ENCODE measurements around the genes OR1R1P, ITGAE and C17orf107.

DNA sequence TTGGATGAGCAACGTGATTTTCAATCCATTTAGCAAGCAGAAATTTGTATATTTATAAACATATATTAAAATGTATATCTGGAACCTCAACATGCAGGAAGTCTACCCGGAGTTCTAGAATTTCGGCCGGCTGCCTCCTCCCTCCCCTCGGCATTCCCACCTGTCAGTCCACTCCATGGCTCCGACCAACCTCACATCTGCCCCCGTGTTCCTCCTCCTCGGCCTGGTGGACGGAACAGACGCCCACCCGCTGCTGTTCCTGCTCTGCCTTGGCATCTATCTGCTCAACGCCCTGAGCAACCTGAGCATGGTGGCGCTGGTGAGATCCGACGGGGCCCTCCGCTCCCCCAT, at the start of gene OR1R1P:
TSS of gene OR1R1P (plus strand) at position 176 of the 351 bp plus-strand sequence.
- PRO-cap: no peak

- PRO-cap: no peak
These were observed 37.1 kb downstream of the ASPA start for GRCh38 chr17:3512804-3513351.

DNA sequence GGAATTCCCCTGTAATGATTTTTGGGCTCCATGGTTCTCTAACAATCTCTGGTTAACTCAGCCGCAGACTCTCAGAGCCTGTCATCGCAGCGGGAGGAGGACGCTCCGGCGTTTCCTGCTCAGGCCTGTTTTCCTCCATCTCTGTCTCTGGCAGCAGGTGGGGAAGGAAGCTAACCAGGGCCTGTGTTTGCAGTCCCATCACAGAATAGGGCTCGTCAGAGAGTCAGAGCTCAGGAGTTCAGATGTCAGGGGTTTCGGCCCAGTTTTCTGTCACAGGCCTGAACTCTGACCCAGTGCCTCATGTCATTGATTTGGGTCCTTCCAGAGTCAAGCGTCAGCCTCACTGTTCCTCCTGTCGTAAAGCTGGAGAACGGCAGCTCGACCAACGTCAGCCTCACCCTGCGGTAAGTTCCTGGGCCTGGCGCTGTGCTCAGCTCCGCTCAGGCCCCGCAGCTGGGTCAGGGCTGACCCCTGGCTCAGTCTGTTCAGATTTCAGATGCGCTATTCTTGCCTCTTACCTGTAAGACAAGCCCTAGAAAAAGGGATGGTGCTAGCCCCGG, 10.6 kb downstream of the CTNS start:
- PRO-cap: no peak

DNA sequence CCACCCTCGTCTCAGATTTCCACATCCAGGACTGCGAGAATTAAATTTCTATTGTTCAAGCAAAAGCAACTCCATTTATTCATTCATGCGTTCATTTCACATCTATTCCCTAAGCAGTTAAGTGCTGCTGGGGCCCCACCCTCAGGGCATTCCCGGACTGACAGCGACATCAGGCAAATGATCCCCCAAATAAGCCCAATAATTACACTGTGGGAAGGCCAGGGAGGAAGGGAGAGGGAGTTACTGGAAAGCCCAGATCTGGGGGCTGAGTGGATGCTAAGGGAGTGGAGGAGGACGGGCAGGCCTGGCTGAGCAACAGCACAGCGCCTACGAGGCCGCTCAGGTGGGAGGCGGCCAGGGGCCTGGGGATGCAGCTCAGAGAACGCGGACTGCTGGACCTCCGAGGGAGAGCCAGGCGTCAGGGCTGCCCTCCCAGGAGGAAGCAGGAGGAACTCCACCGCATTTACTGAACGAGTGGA, 1.3 kb downstream of the P2RX5 start:
- PRO-cap: no peak

- PRO-cap: no peak
These were observed 14.9 kb downstream of the HASPIN start for GRCh38 chr17:3738489-3739112.

- PRO-cap: no peak
These were observed 37.7 kb downstream of the ITGAE start for GRCh38 chr17:3763160-3763741.

DNA sequence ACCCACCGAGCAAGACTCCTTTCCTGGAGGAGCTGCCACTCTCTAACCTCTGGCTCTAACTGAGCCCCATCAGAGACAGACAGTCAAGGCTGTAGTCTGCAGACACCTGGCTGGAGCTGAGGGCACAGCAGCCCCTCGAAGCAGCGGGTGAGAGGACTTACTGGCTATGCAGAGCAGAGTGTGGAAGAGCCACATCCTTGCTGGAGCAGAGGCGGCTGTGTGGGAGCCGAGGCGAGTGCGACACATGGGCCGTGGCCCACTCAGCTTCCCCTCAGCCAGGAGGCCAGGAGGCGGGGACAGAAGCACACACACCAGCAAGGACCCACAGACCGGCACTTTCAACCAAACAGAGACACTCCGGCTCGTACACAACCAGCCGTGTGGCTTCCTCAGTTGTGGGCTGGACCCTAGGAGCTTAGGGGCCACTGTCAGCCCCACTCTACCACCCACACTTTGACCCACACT, at the start of gene ITGAE:
TSS of gene ITGAE (minus strand) at position 239 of the 465 bp plus-strand sequence.
- PRO-cap: no peak

DNA sequence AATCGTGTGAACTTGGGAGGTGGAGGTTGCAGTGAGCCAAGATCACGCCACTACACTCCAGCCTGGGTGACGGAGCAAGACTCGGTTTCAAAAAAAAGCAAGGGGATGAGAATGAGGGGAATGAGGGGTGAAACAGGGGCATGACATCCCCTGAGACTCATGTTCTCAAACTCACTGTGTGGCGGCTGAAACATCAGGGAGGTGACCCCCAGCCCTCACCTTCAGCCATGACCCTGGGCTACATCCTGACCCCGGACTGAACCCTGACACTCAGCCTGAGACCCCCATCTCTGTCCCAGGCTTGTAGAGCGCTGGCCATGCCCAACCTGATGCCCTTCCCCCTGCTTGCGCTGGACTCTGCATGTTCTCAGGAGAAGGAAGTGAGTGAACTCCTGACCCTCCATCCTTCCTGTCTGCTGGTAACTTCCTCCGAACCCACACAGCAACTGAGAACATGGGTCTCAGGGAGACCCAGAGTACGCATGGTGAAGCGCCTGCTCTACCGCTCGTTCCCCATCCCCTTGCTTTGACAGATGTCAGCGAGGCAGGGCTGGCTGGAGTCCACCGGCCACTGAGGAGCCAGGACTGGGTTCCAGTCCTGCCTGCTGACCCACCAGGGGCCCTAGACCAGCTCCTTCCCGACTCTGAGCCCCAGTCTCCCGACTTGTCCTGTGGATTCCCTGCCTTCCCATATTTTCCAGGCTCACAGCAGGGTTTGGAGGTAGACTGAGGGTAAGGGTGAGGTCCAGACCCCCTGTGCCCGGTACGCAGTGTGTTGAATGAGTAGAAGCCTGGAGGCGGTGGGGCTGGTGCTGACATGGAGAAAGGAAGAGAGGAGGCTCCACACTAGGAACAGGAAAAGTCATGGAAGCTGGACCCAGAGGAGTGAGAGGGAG, 6.1 kb downstream of the CAMKK1 start:
- PRO-cap: unidirectional peak, plus-strand start at position 452 of the sequence

- PRO-cap: no peak
These were observed 79.5 kb upstream of the ATP2A3 start for GRCh38 chr17:4043631-4044212.

- PRO-cap: no peak
These were observed 18.5 kb downstream of the CYB5D2 start for GRCh38 chr17:4161085-4162293.

DNA sequence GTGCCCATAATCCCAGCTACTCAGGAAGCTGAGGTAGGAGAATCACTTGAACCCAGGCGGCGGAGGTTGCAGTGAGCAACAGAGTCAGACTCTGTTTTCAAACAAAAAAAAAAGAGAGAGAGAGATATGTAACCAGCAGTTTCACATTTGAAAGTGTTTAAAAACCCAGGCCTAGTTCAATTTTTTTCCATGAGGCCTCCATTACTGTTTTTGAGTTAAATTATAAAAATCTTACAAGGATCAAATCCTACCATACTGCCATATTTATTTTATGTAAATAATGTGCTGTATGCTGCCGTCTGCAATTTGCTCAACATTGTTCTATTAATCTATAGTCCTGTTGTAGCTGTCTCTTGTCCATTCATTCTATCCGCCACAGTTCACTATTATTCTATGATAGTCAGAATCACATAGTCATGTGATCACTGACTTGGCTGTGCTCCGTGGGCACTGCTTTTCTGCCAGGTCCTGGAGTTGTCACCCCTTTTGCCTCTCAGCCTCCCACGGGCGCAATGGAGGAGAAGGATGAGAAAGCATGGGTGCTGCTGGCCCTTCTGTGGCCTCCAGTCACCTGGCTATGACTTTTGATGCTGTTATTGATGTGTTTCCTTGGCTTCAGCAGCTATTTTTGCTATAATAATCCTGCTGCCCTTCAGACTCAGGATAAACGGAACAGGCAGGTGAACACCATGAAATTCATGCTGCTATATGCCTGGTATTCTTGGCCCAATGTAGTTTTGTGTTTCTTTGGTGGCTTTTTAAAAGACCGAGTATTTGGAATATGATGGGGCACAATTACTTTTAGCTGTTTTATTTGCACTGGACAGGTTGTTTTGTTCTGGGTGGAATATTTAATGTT, 37.3 kb upstream of the ANKFY1 start:
- PRO-cap: no peak

GRCh38 chr17:4334695-4334943, 31.9 kb downstream of the UBE2G1 start:
- PRO-cap: no peak

- PRO-cap: no peak
These were observed 25.1 kb downstream of the UBE2G1 start for GRCh38 chr17:4341163-4342065.

DNA sequence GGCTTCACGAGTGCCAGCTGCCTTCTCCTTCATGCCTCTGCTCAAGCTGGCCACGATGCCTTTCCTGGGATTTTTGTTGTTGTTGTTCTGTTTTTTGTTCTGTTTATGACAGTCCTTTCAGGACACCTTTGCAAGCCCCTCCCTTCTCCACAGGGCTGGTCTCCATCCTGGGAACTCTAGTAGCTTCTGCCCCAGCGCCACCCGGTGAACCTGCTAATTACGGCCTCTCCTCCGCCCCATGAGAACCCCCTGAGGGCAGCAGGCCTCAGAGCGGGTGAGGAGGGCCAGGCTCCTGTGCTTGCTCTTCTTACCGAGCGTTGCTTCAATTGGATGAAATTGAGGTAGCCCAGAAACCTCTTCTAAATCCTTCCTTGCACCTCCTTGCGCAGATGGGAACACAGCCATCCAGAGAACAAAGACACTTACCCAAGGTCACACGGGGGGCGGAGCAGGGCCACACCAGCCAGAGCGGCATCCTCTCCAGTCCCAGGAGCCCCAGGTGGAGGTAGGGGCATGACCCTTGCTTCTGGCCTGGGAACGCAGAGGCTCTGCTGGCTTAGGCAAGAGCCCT, 4.1 kb downstream of the SPNS2 start:
- PRO-cap: no peak

- PRO-cap: no peak
These were observed 4.1 kb downstream of the SMTNL2 start for GRCh38 chr17:4588380-4588943.

DNA sequence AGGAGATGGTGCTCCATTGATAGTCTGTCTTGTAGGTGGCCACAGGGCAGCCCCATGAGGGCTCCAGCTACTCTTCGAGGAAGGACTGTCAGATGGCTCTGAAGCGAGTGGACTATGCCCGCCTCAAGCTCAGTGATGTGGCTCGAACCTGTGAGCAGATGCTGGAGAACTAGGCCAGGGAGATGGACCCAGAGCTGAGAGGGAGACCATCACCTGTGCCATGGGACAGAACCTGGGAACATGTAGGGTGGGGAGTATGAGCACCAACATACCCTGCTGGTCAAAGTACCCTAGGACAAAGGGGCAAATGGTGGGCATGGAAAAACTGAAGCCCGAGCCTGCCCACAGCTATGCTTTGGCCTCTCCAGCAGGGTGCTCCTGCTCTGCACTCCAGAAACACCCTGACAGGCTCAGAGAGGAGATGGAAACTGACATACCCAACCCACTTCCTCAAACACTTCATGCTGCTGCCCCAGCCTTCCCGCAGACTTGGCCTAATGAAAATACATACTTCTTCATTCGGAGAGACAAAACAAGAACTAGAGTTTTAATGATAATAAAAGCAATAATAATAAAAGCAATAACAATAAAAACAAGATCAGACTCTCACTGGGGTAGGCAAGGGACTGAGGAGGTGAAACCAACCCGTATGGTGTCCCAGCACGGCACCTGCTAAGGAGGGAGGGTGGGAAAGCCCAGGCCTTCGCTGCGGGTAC, 1.9 kb downstream of the MED11 start:
- PRO-cap: no peak

DNA sequence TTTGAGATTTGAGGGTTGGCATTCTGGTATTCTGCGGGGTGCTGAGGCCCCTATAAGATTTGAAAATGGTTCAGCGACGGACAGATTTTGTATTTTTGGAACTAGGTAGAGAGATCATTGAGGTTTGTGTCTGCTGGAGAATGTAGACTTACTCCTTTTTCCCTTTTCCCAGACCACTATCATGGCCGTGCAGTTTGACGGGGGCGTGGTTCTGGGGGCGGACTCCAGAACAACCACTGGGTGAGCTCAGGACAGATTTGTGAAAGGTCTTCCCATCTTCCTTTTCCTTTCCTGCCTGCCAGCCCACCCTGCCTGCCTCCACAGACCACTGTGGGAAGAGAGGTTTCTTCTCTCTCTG, 571 bp downstream of the PSMB6 start:
- PRO-cap: no peak

DNA sequence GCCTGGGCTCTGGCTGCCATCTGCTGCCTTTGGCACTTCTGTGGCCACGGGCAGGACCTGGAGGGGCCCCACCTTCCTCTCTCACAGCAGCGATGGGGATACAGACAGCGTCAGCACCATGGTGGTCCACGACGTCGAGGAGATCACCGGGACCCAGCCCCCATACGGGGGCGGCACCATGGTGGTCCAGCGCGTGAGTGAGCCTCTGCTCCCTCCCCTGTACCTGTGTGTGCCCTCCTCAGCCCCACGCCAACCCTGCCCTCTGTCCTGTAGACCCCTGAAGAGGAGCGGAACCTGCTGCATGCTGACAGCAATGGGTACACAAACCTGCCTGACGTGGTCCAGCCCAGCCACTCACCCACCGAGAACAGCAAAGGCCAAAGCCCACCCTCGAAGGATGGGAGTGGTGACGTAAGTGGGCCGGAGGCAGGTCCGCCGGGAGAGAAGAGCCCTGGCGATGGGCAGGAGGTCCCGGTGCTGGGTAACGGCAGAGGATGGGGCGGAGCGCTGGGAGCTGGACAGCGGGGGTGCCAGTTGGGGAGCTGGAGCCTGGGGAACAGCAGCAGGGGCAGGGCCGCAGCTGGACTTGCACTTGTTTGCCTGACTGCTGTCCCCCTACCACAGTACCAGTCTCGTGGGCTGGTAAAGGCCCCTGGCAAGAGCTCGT, 5.3 kb upstream of the C17orf107 start:
- PRO-cap: no peak

DNA sequence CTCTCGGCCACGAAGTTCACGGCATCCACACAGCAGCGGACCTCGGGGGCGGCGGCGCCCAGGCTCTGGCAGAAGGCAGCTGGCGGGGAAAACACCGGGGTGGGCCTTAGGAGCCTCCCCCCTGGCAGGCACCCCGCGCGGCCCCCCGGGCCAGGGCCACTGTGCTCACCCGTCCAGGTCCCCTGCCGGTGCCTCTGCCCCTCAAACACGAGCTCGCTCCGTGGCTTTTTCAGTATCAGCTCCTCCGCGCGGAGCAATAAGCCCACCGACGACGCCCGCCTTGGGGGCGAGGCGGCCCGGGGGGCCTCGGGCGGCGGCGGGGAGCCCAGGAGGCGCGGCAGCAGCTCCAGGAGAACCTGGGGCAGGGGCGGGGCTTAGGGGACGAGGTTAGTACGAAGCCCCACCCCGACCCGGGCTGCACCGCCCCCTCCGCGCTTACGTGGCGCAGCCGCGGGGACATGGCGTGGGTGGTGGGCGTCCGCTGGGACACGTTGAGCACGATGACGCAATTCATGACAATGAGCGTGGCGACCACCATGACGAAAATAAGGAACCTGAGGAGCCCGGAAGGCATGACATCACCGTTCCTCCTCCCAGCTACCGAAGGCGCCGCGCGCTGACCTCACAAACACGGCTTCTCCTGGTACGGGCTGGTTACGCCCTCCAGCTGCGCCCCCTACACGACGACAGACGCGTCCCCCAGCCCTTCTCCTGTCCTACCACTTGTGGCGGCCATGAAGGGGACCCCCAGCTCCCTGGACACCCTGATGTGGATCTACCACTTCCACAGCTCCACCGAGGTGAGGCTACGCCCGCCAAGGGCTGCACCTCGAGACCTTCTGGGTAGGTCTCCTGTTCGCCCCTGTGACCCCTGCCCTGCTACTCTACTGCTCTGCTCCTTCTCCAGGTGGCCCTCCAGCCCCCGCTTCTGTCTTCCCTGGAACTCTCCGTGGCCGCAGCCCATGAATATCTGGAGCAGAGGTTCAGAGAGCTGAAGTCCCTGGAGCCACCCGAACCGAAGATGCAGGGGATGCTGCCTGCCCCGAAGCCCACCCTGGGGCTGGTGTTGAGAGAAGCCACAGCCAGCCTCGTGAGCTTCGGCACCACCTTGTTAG, at the start of gene C17orf107:
TSS of gene C17orf107 (plus strand) at position 508 of the 1,115 bp plus-strand sequence.
- PRO-cap: no peak

DNA sequence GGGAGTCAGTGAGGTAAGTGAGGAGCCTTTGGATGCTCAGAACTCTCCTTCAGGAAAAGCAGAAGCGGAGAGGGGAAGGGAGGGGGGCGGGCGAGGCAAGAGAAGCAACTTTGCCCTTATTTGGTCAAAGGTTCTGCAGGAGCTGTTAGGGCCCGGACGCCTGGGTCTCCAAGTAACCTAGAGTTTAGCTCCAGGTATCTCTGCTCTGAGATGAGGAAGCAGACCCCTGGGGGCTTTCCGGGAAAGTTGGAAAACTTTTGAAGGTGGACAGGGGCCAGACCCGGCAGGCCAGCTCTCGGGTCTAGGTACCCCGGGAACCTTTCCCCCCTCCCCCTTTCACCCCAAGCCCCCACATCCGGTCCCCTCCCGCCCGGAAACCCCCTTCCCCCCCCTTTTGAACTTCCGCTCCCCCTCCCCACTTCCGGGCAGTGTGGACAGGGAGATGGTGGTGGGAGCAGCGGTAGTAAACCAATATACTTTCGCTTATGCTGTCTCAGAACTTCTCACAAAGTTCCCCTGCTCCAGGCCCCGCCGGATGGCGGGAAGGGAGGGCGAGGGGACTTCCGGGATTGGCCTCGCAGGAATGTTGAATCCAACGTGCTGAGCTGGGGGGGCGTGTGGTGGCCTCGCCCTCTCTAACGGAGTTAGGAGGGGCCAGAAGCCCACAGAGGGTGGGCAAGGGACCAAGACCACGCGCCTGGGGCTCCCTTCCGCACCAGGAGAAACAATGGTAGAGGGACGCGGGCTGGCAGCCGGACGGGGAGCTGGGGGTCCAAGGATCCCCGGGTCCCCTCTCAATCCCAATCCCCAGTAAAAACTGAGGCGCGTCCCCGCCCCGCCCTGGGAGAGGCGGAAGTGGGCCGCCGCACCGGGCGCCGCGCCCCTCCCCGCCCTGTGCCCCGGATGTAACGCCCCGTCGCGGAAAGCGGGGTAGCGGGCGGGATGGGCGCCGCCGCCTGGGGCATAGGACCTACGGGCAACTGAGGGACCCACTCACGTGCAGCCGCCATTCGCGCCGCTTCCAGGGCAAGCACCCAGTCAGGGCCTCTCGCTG, 884 bp downstream of the PFN1 start:
- PRO-cap: no peak